B cell (primary cell): ENCODE measurements around the gene CD200R1.

- PRO-cap = no peak
- CAGE, long polyA plus RNA = no peak
Measured at GRCh38 chr3:112299468-112299750, 5.4 kb upstream of the SLC9C1 start.

DNA sequence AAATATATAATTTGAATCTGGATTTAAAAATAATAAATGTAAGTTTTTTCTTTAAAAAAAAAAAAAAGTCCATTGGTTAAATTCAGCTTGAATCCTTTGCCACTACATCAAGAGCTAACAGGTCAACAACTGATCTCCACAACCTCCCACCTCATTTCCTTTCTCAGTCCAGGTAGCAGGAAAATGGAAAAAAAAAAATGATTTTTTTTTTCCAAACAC, 322 bp upstream of the CD200 start:
- PRO-cap = no peak
- CAGE, long polyA plus RNA = no peak

DNA sequence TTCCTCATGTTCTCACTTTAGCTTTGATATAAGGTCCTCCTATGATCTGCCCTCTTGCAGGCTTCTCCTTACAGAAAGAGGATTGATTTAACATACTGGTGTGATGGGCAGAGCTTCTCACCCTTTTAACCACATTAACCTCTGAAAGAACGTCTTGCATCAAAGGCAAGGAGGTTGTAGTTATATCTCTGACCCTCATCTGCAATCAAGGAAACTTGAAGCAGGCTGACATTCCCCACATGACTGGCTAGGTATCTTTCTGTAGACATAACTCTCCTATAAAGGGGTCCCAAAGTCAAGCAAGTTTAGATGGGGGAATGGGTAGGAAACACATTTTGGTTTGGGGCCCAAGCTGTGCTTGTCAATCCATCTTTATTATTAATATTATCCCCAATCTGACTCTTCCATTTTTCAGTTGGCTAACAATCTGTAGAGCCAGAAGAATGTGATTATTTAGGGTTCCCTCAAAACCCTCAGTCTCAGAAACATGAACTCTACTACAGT, 39.4 kb downstream of the BTLA start:
- PRO-cap = no peak
- CAGE, long polyA plus RNA = no peak

DNA sequence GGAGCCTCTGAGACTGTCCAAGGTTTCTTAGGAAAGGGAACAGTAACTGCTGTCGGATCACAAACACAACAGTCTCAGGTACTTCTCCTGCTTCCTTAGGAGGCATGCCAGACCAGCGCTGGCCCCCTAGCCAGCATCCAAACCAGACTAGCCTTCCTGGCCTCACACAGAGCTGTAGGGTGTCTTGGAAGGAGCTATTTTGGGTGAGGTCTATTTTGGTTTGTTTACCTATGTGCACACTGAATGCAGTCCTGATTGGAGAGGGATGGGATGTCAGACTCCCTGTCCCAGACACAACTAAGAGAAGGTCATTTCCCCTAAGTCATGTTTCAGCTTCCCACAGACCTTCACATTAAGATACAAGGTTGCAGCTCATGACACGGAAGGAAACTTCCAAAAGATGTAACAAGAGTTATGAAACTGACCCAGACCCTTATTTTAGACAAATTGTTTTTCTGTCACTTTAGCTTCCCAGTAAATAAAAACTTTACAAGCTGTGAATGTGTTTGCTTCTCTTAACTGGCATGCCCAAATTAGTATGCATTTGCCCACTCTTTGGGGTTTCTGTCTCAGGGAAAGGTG, 28.7 kb downstream of the CCDC80 start:
- PRO-cap = no peak
- CAGE, long polyA plus RNA = no peak

GRCh38 chr3:112639574-112640270, 1.2 kb downstream of the CCDC80 start:
- PRO-cap = no peak
- CAGE, long polyA plus RNA = no peak

- PRO-cap = no peak
- CAGE, long polyA plus RNA = no peak
Measured at GRCh38 chr3:112974676-112975442, at the start of gene CD200R1. Gene CD200R1, minus strand, starts transcription at chr3:112975103.

DNA sequence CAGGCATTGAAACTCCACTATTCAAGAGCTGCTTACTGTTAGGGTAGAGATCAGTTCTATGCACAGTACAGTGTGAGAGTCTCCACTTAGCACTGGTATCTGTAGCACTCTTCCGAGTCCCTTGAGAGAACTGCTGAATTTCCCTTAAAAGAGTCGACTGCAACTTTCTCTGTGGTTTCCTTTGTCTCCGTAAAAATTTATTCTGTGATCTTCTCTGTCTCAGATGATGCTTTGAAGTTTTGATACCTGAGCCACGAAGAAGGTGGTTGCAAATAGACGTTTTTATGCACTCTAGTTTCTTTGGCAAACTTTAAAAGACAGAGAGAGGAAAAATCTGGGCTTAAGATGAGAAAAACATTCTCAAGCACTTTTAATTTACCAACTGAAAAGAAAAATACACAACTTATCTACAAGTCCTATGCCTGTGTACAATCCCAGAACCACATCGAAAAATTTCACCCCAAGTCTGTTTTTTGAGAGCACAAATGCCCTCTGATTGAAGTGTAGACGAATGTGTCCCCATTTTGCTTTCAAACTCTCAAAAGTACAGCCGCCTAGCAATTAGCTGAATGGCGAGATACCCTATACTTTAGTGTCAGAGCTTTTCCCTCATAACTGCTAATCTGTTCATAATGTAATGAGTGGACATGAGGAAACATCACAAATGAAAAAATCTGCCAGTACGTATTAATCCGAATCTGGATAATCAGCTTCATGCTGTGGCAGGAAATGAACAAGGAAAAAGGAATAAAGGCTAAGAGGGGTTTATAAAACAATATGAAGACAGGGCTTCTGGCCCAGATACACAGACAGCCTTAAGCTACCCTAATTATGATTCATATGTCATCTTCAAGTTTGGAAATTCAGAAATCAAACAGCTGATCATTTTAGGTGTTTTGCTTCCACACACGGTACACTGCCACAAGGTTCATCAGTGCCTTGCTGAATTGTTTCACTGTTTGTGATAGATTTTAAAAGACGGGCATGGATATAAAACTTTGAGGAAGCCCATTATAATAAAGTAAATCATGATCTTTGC, 13.5 kb downstream of the NEPRO start:
- PRO-cap = no peak
- CAGE, long polyA plus RNA = no peak

- PRO-cap = unidirectional peak, plus-strand start at chr3:113018713
- CAGE, long polyA plus RNA = no peak
Measured at GRCh38 chr3:113018522-113018852, 984 bp downstream of the NEPRO start.

DNA sequence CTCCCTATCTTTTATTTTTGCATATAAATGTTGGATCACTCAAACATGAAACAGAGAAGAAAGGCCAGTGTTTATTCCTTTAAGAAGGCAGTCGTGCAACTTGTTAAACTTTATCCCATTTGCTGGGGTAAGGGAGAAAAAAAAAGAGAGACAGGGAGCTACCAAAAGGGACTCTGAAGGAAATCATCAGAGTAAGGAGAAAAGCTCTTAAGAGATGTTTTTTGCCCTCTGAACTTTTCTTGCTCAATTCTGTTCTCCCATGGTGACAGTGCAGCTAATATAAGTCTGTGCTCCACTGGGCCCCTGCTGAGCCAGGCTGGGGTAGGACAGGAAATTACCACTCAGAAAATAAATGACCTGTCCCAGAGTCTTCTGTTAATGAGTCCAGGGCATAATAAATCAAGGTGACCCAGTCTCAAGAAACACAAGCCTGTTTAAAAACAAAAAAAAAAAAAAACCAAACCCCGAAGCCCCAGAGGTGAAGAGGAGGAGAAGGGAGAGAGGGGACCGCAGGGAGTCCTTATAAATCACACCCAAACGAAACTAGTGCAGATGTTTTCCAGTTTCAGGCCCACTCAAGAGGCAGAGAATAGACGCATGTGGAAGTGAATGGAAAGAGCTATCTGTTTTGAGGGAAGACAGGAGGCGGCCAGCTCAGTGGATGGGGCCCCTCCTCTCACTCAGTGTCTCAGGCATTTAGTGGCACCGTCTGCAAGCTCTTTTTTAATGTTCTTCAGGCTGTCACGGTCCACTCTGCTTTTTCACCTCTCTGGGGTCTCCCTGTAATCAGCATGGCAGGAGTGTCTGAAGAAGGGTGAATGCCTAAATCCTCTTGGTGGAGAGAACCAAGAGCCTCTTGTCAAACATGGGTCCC, 59.8 kb upstream of the BOC start:
- PRO-cap = no peak
- CAGE, long polyA plus RNA = no peak

- PRO-cap = no peak
- CAGE, long polyA plus RNA = no peak
Measured at GRCh38 chr3:113212907-113213286, 1.5 kb downstream of the BOC start.

DNA sequence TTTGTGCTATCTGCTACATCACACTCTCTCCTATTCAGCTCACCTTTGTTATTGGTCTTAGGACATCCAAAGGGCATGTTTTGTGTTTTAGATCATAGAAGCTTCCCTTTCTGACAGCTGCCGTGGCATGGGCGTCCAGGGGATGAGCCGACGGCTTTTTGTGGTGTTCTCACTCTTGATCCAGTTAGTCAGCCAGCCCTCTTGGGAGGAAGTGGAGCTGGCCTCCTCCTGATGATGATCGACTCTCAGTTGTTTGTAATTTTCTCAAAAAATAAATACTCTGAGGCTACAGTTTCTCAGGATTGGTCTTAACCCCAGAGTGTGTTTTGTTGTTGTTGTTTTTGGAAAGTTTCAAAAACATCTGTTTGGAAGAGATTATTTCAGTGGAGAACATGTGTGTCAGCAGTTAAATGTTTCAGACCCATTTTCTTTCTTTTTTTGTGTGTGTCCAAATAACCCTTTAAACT, 34.4 kb downstream of the BOC start:
- PRO-cap = no peak
- CAGE, long polyA plus RNA = no peak

- PRO-cap = no peak
- CAGE, long polyA plus RNA = no peak
Measured at GRCh38 chr3:113291333-113291989, 80.1 kb downstream of the BOC start.

DNA sequence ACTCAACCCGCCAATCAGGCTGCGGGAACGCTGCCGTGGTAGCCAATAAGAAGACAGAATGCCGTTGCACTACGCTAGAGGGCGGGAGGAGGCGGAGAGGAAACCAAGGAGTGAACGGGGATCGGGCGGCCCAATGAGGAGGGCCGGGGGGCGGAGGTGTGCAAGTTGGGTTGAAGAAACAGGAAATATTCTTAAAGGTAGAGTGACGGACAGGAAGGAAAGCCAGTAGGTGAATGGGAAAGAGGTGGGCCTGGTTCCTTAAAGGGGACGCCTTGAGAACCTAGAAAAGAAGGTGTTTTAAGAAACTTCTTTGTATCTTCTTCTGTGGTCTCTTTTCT, 264 bp upstream of the USF3 start:
- PRO-cap = bidirectional peak, plus-strand start at position 225 of the sequence, minus-strand start outside the sequence
- CAGE, long polyA plus RNA = no peak

DNA sequence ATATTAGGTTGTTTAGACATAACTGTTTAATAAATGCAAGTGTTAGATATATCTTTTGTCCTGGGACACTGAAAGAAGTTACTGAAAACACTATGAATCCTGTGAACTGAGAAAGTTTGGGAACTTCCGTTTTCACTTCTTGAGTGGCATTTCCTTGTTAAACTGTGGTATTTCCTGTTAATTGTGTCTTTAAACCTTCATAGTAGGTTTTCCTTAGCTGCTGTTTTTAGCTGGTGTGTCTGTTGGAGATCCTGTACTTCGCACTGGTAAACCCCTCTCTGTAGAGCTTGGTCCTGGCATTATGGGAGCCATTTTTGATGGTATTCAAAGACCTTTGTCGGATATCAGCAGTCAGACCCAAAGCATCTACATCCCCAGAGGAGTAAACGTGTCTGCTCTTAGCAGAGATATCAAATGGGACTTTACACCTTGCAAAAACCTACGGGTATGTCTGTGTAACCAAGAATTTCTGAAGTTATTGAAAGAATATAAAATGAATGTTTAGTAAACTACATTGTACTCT, 37.2 kb downstream of the ATP6V1A start:
- PRO-cap = no peak
- CAGE, long polyA plus RNA = no peak

GRCh38 chr3:114337354-114338434, 43.9 kb downstream of the TIGIT start:
- PRO-cap = no peak
- CAGE, long polyA plus RNA = no peak

DNA sequence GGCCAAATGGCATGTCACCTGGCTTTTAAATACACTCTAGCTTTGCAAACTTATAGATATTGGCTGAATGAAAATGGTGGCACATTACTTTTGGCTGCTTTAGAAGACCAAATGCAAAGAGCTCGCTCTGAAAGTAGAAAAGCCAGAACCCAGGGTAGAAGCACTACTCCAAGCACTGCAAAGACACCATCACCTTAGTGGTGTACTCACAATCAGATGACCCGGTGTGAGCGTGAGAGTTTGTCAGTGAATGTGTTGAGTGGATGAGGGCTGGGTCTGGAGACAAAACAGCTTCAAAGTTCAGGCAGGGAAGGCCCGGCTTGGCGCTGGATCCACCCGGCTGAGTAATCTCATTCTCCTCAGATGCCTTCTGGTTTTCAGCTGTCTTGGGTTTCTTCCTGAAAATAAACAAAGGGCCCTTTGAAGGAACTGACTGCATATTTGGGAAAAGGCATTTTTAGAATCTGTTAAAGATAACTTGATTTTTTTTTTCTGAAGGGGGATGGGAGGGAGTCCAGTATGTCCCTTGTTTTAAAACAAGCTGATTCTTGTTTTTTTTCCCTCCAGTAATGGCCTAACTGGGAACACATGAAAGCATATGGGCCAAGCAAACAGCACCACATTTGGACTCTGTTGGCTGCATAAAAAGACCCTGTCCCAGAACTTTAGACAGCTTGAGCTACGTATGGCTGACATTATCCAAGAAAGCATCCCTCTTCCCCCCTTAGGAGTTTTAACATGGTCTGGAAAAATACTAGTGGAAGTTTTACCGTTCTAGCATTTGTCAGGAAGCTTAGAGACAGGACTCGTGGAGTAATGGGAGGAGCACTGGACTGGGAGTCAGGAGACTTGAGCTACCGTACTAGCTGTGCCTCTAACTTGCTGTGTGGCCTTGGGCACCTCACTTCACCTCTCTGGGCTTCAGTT, 86.4 kb downstream of the TIGIT start:
- PRO-cap = no peak
- CAGE, long polyA plus RNA = no peak

- PRO-cap = no peak
- CAGE, long polyA plus RNA = no peak
Measured at GRCh38 chr3:114406309-114406660, 112.5 kb downstream of the TIGIT start.

DNA sequence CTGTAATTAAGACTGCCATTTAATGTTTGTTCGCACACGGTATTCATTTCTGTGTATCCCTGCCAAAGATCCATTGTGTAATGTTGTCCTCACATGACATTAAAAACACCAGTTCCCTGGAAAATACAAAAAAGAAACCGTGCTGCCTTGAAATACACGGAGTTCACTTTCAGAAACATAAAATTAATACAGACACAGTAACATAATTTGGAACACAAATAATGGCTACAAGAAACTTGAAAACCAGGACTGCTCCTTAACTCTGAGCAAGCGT, 125.2 kb downstream of the TIGIT start:
- PRO-cap = no peak
- CAGE, long polyA plus RNA = no peak

DNA sequence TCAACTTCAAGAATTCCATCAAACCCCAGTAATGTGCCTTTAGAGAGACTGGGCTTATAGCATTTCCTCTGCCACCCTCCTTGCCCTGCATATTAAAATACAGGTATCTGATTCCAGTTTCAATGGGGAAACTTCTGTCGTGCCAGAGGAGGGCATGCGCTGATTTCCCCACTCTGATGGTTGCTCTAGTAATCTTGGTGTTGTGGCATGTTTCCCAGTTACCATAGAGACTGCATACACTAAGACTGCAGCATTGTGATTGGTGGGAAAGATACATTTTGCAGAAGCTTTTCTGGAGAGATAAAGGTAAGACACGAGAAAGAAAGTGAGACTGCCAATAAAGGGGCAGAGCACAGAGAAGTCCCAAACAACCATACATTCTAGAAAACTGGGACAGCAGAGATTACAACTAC, 225.6 kb downstream of the TIGIT start:
- PRO-cap = bidirectional peak, plus-strand start at position 328 of the sequence, minus-strand start at position 99 of the sequence
- CAGE, long polyA plus RNA = start-site peak on the plus strand centred at position 332 of the sequence, 99 bp wide, 48 and 53 reads in 2 replicates

- PRO-cap = no peak
- CAGE, long polyA plus RNA = no peak
Measured at GRCh38 chr3:114611992-114612441, 318.2 kb downstream of the TIGIT start.